Vagina (tissue), 1 donor: ENCODE measurements around a stretch of chr14.

DNA sequence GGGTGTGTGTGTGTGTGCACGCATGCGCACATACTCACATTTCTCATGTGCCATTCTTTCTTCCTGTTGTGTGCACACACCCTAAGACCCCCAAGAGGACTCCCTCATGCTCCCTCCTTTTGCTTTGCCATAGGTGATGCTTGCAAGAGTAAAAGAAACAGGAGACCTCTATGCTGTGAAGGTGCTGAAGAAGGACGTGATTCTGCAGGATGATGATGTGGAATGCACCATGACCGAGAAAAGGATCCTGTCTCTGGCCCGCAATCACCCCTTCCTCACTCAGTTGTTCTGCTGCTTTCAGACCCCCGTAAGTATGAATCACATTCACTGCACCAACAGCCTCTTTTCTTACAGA lies 136.0 kb downstream of the PRKCH start:
- PRO-cap = no peak
- RAMPAGE, long total RNA = no peak

DNA sequence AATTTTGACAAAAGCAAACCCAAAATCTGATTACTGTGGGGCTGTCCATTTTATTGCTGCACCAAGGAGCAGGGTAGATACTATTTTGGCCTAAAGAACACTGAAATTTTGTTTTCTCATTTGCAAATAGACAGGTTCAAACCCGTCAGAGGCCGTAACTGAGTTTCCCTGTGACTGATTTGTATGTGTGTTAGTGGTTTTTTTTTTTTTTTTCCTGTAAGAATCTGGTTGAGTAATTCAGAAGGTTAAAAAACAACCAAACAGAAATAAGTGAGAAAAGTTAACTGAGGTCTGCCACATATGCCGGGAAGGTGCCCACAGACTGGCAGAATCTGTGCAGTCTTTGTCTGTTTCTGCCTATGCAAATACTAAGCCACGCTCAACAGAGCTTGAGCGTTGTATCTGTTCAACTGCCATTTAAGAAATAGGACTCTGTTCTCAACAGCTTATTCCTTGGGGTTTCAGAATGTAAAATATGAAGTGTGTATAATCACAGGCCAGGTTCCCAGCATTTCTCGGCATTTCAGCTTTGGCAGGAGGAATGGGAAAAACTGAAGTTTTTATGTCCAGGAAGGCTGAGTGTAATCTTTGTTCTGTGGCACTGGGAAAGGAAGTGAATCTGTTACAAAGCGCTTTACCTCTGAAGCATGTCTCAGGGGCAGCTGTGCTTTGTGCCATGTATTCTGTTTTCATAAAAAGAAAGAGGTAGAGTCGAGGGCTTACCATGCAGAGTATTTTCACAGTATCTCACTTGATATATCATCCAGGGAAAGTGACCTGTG lies 181.9 kb downstream of the PRKCH start:
- PRO-cap = no peak
- RAMPAGE, long total RNA = start-site peak on the plus strand centred at position 478 of the sequence, 320 bp wide, 10 reads

DNA sequence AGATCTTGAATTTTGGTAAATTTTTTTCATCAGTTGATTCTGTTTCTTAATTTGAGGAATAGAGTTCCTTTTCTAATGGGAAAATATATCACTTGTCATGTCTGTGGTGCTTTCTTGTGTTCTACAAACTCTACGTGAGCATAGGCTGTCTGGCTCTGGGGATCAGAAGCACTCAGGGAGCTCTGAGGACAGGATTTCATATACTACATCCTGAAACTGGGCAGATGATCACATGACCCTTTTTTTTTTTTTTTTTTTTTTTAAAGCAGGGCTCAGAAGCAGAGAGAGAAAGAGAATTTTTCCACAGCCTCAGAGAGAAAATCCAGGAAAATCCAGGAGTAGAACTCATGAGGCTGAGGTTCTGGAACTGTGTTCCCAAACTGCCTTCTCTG lies 183.3 kb upstream of the HIF1A start:
- PRO-cap = bidirectional peak, plus-strand start at position 315 of the sequence, minus-strand start at position 184 of the sequence
- RAMPAGE, long total RNA = no peak

GRCh38 chr14:61553786-61554236 lies 141.5 kb upstream of the HIF1A start:
- PRO-cap = no peak
- RAMPAGE, long total RNA = no peak

GRCh38 chr14:61603733-61604064 lies 91.6 kb upstream of the HIF1A start:
- PRO-cap = no peak
- RAMPAGE, long total RNA = no peak

DNA sequence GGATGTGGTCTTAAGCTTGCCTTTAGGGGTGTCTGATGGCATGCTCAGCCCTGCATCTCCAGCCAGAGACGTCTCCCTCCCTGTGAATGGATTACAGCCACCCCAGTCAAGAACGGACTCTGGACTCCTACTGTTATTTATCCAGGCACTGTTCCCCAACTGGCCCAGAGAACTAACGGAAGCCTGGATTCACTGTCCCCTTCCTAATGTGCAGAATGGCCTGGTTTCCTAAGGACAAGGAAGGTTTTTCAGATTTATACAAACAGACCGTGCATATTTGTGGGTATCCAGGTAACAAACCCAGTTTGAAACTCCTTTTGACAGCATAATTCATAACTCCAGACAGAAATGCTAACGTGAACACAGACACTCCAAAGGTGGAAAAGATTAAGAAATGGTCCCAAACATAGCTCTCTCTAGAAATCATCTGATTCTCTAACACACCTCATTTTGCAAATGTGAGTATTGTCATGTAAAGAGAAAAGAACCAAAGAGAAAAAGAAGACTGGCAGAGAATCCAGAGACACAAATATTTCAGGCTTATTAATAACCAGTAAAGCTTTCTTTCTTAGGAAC lies 87.0 kb upstream of the HIF1A start:
- PRO-cap = no peak
- RAMPAGE, long total RNA = no peak

DNA sequence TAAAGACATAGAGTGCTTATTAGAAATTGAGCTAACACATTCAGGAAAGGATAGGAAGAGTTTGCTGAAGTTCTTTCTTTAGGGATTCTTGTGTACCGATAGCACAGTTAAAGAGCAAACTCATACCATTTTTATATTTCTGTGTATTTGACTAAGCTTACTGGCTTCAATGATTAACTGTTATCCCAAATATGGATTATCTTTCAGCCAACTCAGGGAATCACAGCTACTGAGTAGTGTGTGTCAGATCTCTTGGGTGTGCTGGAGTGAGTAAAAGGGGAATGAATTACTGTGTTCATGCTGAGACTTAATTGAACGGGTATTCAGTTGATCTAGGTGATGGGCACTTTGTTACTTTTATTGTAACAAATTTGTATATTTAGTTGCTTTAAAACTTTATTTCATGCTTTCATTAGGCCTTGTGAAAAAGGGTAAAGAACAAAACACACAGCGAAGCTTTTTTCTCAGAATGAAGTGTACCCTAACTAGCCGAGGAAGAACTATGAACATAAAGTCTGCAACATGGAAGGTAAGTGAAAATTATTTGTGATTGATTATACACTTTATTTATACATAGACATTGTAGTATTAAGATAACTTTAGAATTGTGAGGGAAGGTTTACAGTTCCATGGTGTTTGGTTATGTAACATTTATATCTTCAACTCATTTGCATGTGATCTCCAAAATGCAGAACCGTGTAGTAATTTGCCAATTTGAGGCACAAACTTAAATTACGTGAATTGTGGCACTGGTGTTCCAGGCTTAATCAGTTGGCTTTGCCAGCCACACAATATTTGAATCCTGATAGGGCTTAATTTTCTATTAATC lies 31.2 kb downstream of the HIF1A start:
- PRO-cap = no peak
- RAMPAGE, long total RNA = no peak

DNA sequence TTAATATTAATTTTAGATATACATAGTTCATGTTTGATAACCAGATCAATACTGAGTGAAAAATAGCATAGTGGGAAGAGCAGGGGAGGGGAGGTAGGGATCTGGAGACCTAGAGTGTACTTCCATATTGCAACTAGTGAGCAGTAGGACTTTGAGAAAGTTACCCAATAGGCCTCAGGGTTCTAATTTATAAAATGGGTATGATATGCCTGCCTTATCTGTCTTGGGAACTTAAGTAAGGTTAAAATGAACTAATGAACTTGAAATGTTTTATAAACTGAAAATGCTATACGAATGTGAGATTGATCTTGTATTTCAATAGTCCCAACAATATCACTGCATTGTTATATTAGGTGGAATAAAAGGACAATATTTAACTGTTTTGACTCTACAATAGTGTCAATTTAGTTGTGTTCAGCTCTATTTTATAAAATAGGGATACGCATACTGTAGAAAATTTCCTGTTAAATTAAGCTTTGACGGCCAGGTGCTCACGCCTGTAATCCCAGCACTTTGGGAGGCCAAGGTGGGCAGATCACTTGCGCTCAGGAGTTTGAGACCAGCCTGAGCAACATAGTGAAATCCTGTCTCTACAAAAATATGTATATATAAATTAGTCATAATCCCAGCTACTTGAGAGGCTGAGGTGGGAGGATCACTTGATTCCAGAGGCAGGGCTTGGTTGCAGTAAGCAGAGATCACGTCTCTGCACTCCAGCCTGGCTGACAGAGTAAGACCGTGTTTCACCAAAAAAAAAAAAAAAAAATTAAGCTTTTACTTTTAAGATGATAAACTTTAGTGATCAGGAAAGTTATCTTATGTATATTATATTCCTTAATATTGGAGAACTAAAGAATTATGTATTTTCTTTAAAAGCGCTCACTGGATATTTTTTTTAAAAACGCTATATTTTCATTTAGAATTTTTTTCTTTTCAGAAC lies 18.2 kb upstream of the SNAPC1 start:
- PRO-cap = no peak
- RAMPAGE, long total RNA = no peak

DNA sequence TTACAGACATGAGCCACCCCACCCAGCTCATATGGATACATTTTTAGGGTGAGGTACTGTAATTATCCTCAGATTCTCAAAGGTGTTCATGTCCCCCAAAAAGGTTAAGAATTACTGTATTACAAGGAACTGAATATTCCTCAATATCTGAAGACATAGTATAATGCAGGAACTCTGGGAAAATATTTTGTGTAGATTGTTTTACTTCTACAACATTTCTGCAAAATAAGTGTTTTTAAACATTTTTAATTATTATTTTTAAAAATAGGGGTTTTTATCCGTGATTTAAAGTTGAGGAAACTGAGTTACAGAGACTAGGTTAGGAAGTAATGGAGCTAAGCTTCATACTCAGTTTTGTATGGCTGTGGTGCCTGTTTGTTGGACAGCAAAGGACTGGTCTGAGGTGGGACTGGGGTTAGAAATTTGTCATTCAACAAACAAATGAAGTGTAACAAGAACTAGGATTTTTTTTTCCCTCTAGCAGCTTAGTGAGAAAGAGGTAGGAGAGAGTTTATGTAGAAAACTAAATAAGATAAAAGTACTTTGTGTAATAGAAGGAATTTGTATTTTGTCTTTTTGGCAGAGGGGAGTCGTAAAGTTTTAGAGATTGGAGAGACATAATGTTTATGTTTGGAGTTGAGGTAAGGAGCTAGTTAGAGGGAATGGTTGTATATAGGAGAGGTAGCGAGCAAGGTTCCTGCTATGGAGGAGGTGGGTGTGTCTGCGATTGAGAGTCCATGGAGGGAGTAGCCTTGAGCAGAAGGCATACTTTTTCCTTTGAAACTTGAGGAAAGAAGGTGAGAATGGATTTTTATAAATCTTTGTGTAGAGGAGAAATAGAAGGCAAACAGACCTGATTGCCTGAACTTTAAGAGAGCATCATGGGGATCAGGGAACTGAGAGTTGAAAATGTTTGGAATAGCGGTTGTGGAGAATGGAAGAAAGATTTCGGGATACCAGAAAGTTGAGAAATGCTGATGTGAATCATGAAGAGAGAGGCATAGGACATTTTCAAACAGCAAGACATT lies 9.1 kb downstream of the SNAPC1 start:
- PRO-cap = no peak
- RAMPAGE, long total RNA = start-site peak on the plus strand centred at position 565 of the sequence, 125 bp wide, 6 reads

GRCh38 chr14:63178822-63179372 lies 25.3 kb upstream of the RHOJ start:
- PRO-cap = no peak
- RAMPAGE, long total RNA = no peak

- PRO-cap = no peak
- RAMPAGE, long total RNA = no peak
Observed at GRCh38 chr14:63375032-63375651, 56.4 kb upstream of the GPHB5 start.

GRCh38 chr14:63434336-63435078 lies 108.7 kb downstream of the PPP2R5E start:
- PRO-cap = no peak
- RAMPAGE, long total RNA = start-site peak on the minus strand at chr14:63434414-63434580, 5 reads

DNA sequence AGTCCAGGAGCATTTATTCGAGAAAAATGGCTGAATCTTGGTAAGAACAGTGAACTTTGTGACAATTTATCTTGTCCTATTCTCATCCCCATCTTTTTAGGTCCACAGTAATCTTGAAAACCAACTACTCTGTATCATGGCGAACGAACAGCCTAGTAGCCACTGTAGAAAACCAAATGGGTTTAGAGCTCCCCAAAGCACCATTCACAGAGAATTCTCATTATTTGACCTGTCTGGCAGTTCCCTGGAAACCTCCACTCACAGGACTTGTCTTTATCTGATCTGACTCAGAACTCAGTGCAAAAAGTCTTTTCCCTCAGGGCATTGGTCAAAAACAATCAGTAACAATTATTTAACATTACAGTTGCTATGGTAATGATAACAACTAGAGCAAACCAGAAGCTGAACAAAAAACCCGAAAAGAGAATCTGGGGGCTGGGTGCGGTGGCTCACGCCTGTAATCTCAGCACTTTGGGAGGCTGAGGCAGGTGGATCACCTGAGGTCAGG lies 20.4 kb upstream of the PPP2R5E start:
- PRO-cap = no peak
- RAMPAGE, long total RNA = no peak

- PRO-cap = no peak
- RAMPAGE, long total RNA = no peak
Observed at GRCh38 chr14:63726494-63726905, 1.4 kb downstream of the SGPP1 start.

- PRO-cap = no peak
- RAMPAGE, long total RNA = no peak
Observed at GRCh38 chr14:63874312-63874656, 21.5 kb downstream of the SYNE2 start.

DNA sequence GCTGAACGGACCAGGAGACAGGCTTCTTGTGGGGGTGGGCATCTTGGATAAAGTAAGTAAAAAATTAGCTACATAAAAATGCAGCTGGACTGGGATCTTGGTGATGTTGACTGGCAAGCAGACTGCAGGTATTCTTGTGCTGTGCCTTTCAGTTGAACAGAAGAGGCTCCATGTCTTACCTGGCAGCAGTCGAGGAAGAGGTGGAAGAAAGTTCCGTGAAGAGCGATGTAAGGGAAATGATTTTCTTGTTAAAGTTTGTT lies 195.6 kb downstream of the ESR2 start:
- PRO-cap = no peak
- RAMPAGE, long total RNA = no peak

- PRO-cap = no peak
- RAMPAGE, long total RNA = no peak
Observed at GRCh38 chr14:64114004-64114880, 179.9 kb downstream of the ESR2 start.

DNA sequence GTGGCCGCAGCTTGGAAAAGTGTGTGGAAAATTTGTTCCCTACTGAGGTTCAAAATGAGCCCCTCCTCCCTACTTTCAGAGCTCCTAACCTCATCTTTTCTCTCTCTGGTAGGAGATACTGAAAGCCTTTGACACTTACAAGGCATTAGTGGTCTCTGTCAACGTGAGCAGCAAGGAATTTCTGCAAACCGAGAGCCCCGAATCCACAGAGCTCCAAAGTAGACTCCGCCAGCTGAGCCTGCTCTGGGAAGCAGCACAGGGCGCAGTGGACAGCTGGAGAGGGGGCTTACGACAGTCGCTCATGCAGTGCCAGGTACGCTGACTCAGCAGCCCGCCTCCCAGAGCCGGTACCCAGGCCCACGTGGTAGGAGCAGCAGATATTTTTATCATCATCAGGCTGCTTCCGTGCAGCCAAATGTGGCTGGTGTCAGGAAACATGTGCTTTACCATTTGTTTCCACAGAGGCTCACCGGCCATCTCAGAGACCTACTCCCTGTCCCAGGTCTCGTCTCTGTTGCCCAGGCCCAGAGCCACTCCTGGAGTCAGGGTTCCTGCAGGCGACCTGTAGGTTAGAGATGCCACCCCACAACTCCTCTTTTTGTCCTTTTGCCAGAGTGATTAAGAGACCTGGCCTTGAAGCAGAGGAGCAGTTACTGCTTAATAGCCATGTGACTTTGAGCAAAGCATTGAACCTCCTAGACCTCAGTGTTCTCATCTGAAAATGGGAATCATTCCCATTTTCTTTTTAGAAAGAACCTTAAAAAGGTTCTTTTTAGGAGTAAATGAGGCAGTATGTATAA lies 73.6 kb downstream of the ESR2 start:
- PRO-cap = no peak
- RAMPAGE, long total RNA = no peak

GRCh38 chr14:64221648-64222044 lies 72.5 kb downstream of the ESR2 start:
- PRO-cap = no peak
- RAMPAGE, long total RNA = no peak

DNA sequence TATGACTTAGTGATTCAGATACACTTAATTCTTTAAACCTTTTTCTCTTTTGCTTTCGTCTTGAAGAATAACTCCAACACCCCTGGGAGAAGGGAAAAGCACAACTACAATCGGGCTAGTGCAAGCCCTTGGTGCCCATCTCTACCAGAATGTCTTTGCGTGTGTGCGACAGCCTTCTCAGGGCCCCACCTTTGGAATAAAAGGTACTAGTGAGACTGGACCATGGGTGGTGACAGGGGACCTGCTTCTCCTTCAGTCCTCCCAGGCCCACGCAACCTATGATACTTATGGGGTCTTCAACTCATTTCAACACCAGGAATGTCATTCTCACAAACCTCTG lies 38.1 kb upstream of the AKAP5 start:
- PRO-cap = no peak
- RAMPAGE, long total RNA = no peak